LHCN-M2 (cell line): ENCODE measurements around the genes VSTM4 and ERCC6.

DNA sequence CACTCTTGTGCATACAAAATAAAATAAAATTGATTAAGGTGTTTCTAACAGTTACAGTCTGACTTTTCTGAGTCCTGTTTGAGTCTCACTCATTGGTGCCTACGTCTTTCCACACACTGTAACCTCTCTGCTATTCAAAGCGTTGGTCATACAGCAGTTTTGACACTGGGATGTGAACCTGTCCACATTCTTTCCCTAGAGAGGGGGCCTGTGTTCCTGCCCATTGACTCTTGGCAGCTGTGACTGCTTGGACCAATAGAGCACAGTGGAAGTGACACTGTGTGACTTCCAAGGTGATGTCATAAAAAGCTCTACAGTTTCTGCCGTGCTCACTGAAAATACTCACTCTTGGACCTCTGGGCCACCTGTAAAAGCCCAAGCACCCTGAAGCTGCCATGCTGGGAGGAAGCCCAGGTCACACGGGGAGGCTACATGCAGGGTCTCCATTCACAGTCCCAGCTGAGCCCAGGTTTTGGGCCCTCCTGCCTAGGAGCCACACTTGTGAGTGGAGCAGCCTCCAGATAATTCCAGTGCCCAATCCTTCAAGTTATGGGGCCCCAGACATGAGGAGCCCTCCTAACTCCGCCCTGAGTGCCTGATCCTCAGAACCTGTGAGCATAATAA is 737 bp upstream of the ANTXRL start:
- RAMPAGE, long total RNA = no peak

DNA sequence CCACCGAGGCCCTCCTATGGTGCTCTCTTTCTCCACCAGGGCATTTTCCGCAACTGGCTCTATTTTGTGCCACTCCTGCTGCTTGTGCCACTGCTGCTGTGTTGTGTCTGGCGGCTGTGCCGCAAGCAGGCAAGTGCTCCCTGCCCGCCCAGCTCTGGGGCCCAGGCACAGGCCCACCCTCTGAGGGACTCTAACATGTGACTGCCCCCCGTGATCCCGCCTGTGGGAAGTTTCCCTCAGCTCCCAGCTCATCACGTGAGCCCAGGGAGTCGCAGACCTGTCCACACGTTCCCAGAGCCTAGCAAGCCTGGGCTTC is 22.2 kb downstream of the ANTXRL start:
- RAMPAGE, long total RNA = no peak

- RAMPAGE, long total RNA = no peak
Observed at GRCh38 chr10:46539749-46540063, 16.8 kb downstream of the GPRIN2 start.

DNA sequence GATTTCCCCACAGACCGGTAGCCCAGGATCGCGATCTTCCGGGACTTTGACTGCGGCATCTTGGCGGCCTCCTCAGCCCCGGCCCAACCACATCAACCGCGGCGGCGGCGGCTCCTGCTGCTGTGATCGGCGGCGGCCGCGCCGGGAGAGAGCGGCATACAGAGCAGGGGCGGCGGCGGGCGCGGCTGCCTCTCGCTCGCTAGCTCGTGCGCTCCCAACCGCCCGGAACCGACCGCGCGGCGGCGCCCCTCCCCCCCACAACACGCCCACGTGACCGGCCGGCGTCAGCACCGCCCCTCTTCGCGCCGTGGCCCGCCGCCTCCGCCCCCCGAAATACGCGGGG is 56.5 kb downstream of the SYT15 start:
- RAMPAGE, long total RNA = no peak

DNA sequence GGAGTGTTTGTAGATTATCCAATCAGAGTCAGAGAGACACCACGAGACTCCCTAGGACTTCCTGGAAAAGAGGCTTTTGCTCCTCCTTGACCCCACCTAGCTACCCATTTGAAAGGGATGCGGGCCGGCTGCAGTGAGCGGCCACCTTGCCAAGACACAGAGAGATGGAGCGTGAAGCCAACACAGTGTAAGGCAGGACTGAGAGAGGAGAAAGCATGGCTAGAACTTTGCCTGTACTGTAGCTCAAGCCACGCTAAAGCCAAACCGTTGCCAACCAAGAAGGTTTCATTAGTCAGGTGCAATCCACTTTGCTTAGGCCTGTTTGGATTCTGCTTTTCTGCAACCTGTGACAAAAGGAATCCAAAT is 3.4 kb upstream of the GDF2 start:
- RAMPAGE, long total RNA = no peak

DNA sequence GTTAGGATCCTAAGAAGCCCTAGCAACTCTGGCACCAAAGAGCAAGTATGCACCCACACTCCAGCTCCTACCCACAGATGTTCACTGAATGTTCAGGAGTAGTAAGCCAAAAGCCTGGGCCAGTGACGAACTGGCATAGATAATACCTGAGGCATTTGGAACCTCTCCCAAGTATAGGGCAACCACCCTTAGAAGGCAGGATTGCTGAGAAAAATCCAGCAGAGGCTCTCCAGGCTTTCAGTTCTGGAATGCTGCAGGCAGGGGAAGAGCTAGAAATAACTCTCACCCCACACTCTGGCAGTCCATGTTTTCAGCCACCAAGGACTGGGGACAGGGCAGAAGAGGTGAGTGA is 90.3 kb downstream of the SYT15B start:
- RAMPAGE, long total RNA = no peak

DNA sequence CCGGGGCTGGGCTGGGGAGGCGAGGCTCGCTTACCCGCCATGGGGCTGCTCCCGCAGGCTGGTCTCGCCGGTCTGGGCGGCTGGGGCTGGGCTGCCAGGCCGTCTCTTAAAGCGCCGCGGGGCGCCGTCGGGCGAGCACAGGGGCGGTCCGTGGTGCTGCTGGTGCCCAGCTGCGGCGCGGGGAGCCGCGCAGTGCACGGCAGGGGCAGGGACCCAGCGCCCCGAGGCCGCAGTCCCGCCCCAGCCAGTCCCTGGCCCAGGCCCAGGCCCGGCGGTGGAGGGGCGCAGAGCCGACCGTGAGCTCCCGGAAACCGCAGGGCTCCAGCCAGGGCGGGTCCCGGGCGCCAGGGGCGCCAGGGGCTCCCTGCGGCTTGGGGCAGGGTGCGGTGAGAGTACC is 794 bp downstream of the SYT15B start:
- RAMPAGE, long total RNA = no peak

- RAMPAGE, long total RNA = no peak
Observed at GRCh38 chr10:48140287-48140613, 134.2 kb downstream of the FRMPD2 start.

GRCh38 chr10:48336681-48337238 is 30.3 kb downstream of the MAPK8 start:
- RAMPAGE, long total RNA = no peak

GRCh38 chr10:48370821-48371301 is 64.4 kb downstream of the MAPK8 start:
- RAMPAGE, long total RNA = no peak

DNA sequence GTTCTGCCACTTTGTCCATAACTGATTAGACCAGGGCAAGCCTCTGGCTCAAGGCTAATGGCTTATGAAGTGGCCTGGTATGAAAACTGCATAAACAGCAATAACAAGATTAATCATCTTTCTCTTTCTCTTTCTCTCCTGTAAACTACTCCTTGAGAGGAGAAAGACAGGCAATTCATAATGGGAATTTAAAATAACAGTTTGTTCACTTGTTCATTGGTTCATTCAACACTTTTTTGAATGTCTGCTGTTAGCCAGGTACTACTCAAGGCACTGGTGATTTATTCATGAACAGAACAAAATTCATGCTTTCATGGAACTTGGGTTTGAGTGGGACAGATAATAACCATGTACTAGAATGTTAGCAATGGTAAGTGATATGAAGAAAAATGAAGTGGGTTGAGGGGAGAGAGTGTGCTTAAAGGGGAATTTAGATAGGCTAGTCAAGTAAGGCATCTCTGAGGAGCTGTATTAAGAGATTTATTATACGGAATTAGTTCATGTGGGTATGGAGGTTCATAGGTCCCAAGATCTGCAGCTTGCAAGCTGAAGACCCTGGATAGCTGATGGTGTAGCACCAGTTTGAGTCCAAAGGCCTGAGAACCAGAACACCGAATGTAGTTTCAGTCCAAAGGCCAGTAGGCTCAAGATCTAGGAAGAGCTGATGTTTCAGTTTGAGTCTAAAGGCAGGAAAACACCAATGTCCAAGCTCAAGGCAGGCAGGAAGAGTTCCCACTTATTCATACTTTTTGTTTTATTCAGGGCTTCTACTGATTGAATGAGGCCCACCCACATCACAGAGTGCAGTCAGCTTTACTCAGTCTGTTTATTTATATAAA is 83.2 kb downstream of the MAPK8 start:
- RAMPAGE, long total RNA = no peak

DNA sequence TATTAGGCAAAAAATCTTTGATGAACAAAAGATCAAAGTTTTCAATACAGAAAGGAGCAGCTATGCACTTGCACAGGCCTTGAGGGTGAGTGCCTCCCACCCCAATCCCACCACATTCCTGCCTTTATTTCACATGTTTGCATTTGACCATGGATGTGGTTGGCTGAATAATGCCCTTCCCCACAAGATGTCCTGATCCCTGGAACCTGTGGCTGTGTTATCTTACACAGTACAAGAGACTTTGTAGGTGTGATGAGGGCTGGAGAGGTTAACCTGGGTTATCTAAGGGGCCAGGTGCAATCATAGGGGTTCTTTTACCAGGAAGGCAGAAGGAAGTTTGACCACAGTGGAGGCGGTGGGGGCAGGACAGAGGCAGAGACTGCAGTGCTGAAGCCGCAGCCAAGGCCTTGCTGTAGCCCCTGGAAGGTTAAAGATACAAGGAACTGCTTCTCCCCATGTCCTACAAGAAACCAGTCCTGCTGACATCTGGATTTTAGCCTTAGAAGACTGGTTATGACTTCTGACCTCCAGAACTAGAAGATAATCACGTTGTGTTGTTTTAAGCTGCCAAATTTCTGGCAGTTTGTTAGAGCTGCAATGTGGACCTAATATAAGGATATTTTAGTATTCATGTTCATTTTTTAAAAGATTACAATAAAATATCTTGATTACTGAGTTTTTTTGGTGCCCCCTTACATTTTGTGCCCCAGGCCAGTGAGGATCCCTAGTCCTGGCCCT is 136.7 kb downstream of the ARHGAP22 start:
- RAMPAGE, long total RNA = no peak

GRCh38 chr10:48523304-48524005 is 81.4 kb downstream of the ARHGAP22 start:
- RAMPAGE, long total RNA = no peak

GRCh38 chr10:49113733-49114038 is 1.6 kb downstream of the VSTM4 start:
- RAMPAGE, long total RNA = no peak

GRCh38 chr10:49115353-49116068 is at the start of gene VSTM4:
VSTM4 (minus strand) TSS chr10:49115522.
- RAMPAGE, long total RNA = no peak

GRCh38 chr10:49538690-49539392 is at the start of gene ERCC6:
ERCC6 (minus strand) TSS chr10:49539121.
- RAMPAGE, long total RNA = no peak

- RAMPAGE, long total RNA = no peak
Observed at GRCh38 chr10:49831281-49831919, 69.3 kb upstream of the OGDHL start.

DNA sequence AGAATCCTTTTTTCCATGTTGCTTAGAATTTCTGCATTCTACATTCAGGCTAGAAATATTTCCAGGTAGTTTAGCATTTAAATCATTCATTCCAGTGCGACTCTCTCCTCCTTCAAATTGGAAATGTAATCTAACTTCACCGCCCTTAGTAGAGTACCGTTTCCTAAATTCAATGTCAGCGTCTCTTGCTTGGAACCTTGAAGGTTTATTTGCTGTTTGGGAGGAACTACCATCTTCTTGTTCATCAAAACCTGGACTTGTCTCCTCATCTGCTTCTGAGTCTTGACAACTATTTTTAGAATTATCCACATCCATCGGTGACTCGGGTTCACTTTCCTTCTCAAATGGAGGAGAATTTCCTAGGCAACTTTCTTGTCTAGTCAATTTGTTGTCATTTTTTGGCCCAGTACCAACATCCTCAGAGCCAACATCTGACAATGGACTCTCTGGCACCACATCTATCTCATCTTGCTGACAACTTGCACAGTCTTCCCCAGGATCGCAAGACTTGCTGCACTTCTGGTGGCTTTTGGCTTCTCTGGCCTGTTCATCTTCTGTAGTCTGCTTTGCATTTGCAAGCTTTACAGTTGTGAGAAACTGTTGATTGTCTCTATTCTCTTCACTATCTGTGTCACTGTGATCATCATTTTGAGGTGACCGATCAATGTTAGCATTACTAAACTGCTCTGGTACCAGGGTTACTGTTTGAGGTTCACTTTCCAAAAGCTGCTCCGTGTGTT is 8.4 kb downstream of the PARG start:
- RAMPAGE, long total RNA = no peak

DNA sequence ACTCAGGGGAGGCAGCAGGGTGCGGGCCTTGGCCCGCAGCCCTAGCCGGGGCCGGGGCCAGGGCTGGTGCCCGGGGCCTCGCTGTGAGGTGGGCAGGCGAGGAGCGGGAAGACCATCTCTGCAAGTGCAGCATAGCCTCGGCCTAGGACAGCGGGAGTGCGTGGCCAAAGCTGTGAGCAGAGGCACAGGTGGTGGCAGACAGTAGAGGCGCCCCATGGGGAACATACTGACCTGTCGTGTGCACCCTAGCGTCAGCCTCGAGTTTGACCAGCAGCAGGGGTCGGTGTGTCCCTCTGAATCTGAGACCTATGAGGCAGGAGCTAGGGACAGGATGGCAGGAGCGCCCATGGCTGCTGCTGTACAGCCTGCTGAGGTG is 284 bp downstream of the AGAP6 start:
- RAMPAGE, long total RNA = no peak

DNA sequence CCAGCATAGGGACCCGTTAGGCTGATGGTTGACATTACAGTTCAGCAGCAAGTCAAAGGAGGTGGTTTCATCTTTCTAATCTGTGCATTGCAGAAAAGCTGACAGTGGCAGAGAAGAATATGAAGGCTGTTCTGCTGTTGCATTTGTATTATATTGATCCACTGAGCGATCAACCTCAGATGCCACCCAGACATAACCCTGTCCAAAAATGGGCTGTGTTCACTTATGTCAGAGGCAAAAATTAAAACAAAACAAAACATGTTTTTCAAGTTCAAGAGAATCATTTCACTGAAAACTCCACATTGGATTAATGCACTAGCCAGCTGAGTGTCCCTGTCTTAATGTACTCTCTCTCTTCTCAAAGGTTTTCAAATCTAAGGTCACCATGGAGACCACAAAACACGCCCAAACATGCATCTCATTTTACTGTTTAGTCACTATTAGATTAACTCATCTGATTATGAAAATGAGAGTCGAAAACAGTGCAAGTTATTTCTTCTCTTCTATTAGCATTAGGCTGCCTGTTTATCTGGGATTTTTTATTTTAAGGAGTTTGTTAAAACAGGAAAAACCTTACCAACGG is 70.7 kb upstream of the ASAH2 start:
- RAMPAGE, long total RNA = no peak